A375 (cell line): ENCODE measurements around a stretch of chr14.

- RAMPAGE, long total RNA = no peak
These were observed 83.7 kb downstream of the FBXO33 start for GRCh38 chr14:39348428-39349108.

GRCh38 chr14:39367826-39368251, 64.4 kb downstream of the FBXO33 start:
- RAMPAGE, long total RNA = no peak

- RAMPAGE, long total RNA = no peak
These were observed 23.5 kb downstream of the FBXO33 start for GRCh38 chr14:39408629-39409222.

DNA sequence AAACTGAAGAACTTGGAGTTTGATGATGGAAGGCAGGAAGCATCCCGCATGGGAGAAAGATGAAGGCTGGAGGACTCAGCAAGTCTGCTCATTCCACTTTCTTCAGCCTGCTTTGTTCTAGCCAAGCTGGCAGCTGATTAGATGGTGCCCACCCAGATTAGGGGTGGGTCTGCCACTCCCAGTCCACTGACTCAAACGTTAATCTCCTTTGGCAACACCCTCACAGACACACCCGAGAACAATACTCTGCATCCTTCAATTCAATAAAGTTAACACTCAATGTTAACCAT, 865.8 kb upstream of the LRFN5 start:
- RAMPAGE, long total RNA = no peak

DNA sequence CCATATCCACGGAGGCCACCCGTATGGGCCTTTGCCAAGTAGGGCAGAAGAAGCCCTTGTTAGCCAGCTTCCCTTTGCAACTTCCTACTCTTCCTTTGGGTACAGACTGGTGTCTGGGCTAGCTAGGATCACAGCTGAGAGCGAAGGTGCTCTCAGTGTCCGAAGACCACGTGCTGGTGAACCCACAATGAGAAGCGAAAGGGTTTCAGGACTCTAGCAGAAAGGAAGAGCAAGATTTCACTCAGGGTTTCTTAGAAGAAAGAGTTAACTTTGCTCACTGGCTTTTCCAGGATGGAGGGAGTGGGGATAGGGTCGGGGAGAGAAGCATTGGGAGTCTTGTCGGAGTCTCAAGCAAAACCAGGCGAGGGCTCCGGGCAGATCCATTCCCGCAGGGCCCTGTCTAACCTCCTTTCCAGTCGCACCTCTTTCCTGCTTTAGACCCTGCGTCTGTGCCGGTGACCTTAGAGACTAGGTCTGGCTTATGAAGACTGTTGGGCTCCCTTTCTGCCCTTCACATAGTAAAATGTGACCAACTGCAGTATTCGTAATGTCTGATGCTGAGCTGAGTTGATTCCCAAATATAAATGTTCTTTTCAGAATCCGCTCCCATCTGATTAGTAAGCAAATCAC, 811 bp upstream of the LRFN5 start:
- RAMPAGE, long total RNA = no peak

DNA sequence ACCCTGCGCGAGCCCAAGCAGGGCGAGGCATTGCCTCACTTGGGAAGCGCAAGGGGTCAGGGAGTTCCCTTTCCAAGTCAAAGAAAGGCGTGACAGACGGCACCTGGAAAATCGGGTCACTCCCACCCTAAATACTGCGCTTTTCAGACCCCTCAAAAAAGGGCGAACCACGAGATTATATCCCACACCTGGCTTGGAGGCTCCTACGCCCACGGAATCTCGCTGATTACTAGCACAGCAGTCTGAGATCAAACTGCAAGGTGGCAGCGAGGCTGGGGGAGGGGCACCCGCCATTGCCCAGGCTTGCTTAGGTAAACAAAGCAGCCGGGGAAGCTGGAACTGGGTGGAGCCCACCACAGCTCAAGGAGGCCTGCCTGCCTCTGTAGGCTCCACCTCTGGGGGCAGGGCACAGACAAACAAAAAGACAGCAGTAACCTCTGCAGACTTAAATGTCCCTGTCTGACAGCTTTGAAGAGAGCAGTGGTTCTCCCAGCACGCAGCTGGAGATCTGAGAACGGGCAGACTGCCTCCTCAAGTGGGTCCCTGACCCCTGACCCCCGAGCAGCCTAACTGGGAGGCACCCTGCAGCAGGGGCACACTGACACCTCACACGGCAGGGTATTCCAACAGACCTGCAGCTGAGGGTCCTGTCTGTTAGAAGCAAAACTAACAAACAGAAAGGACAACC, 1136.5 kb downstream of the FSCB start:
- RAMPAGE, long total RNA = no peak

- RAMPAGE, long total RNA = no peak
These were observed 20.6 kb downstream of the MIS18BP1 start for GRCh38 chr14:45232389-45232882.

GRCh38 chr14:48607214-48607574, 931.8 kb upstream of the MDGA2 start:
- RAMPAGE, long total RNA = no peak

- RAMPAGE, long total RNA = no peak
These were observed 36.2 kb downstream of the RPS29 start for GRCh38 chr14:49549878-49550405.

- RAMPAGE, long total RNA = no peak
These were observed 8.7 kb downstream of the RPS29 start for GRCh38 chr14:49577240-49578029.

DNA sequence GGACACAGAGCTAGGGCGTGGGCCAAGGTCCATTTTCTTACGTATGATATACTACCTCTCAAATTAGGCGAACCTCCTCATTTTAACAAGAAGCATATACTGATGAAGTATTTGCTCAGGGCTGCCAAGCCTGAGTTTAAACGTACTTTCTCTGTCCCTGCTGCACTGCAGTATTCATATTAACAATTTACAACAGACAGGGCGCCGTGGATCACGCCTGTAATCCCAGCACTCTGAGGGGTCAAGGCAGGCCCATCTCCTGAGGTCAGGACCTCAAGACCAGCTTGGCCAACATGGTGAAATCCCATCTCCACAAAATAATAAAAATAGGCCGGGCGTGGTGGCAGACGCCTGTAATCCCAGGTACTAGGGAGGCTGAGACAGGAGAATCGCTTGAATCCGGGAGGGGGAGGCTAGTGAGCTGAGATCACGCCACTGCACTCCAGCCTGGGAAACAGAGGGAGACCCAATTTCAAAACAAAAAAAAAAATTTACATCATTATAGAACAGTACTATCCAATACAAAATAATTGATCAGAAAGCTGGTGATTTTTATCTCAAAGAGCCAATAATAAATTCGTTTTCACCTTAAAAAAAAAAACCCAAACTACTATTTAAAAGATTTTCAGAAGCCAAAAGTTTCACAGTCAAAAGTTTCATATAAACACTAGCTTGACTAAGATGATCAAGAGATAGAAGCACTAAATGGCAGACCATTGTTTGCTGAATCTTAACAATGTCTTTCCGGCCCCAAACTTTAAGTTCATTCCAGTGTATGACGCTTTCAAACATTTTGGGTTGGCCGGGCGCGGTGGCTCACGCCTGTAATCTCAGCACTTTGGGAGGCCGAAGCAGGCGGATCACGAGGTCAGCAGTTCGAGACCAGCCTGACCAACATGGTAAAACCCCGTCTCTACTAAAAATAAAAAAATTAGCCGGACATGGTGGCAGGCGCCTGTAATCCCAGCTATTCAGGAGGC, 1.6 kb downstream of the RPS29 start:
- RAMPAGE, long total RNA = no peak

DNA sequence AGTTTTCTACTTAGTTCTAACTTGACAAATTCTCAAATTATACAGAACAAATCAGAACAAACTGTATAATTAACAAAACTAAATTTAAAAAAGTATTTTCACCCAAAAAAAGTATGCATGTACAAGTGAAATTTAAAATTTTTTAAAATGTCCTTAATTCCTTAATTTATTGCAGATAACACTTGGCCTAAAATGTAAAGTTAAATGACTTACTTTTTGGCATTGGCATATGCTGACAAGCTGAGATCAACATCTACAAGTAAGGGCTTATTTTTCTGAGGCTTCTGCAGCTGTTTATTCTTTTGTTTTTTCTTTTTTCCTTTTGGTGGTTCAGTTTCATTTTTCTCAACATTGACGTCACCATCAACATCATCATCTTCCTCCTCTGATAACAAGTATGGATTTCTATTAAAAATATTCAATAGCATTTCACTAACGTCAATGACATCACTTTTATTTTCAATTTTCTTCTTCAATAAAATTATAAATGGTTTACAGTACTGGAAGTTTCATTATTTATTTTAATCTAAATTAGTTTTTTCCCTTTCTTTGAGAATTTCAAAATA, 24.1 kb downstream of the NEMF start:
- RAMPAGE, long total RNA = no peak

DNA sequence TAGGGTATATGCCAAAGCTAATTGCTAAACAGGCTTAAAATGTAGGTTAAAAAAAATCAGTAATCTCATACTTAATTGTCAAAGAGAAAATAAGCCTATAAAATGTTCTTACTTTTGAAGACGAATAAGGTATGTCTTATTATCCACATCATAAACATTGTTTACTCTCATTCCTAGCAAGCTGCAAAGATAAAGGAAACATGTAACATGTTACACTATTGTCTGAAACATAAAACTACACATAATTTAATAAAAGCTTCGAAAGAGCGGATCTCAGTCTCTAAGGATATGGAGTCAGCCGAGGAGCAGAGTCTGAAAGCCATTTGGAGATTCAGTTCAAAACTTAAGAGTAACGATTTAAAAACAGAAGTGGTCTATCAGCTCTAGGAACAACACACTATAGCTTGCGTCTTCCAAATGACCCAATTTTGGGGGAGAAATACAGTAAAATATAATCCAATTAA, 861 bp downstream of the NEMF start:
- RAMPAGE, long total RNA = no peak

GRCh38 chr14:49894272-49894729, 1.4 kb downstream of the ARF6 start:
- RAMPAGE, long total RNA = no peak

GRCh38 chr14:49957366-49957823, 64.5 kb downstream of the ARF6 start:
- RAMPAGE, long total RNA = no peak

GRCh38 chr14:49981930-49983070, 89.4 kb downstream of the ARF6 start:
- RAMPAGE, long total RNA = no peak

DNA sequence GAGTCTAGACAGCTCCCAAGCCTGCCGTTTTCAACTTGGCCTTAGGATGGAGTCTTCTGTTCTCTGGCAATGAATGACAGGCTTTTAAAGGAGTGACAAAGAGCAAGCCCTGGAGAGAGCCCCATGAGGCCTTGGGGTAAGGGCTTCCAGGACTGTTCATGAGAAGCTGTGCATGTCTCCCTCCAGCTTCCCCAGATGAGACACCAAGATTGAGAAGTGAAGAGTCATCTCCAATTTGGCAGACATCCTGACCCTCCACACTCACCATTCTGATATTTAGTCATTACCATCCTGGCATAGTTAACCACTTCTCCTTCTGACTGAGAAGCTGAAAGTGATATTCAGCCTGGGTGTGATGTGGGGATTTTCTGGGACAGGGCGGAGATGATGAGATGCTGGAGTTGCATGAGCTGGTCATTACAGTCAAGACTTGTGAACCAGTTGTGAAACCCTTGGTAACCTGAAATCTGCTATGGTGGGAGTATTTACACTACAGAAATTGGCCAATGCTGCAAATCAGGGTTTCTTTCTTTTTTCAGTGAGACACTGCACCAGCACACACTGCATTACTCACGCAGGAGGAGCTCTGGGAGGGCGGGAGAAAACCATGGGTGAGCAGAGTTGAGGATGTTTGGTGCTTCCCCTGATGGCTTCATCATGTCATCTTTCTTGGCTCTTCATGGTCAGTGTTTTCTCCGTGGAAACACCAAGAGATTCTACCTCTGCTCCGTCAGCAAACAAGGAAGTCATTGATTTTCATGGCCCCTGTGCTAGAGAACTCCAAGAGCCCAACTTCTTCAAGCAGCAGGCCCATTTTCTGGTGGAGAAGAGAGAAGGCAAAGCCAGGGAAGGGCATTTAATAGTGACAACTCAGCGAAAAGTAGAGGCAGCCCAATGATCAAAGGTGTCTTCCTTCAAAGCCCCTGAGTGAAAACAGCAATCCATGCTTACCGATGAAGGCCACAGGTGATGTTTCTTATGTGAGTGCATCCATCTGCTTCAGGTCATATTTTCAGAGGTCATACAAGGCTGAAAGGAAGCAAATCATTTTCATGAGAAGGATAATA, 77.6 kb downstream of the VCPKMT start:
- RAMPAGE, long total RNA = no peak

DNA sequence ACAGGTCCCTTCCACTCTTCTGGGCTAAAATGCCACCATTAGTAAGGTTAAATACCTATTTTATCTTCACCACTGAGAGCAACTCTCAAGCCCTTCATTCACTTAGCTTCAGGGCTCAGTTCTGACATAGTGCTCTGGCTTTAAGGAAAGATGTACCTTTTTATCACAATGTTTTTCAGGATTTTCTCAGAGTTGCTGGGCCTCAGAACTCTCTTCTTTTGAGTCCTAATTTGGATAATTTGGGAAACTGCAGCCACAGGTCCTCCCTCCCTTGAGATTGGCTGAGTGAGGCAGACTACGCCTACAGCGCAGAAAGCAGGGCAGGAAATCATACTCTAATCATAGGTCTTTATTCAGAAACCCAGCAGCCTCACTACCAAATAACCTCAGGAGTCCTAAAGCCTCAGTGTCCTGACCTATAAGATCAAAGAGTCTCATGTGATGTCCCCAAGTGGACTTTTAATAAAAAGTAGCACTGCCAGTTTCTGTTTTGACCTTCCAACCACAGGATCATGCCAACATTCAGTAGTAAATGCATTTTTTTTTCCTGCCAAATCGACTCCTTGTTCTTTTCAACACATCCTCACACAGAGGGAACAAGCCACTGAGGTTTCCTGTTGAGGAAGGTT, 72.4 kb downstream of the VCPKMT start:
- RAMPAGE, long total RNA = no peak

- RAMPAGE, long total RNA = no peak
These were observed 9.0 kb downstream of the DMAC2L start for GRCh38 chr14:50320958-50321720.

- RAMPAGE, long total RNA = no peak
These were observed 3.8 kb downstream of the CDKL1 start for GRCh38 chr14:50392767-50393399.